Testis (tissue), 5 donors: ENCODE results near the genes CLK4, ZNF454 and ZNF354C.

DNA sequence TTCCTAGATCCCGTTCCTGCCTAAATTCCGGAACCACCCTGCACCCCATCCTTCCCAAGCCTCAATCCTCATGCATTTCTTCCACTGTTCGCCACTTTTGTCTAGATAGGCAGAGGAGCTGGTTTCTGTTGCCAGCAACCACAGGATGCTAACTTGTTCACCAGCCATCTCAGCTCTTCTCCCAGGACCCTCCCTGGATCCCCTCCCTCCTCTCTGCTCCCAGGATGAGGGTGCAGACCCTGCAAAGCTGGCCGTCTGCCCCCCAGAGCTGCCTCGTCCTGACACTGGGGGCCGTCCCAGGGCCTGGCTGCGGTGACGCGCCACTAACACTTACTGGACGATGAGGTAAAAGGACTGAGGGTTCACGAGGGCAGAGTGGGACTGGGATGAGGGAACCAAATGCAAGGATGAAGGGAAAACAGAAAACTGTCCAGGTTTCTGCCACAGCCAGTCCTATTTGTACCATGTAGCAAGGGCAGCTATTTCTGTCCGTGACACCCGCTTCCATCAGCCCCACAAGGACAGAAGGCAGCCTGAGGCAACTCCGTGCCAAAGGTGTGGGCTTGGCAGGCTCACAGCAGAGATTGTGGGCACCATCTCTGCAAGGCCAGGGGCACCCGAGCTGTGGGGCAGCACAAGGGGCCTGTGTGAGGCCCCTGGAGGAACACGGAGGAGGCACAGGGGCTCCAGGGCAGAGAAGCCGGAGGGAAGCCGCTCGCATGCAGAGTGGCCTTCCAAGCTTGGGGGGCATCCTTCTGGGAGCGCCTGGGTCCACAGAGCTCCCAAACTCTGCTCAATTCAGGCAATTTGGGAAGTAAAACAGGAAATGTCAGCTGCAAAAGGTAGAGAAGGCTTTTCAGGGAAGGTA lies 43.7 kb downstream of the COL23A1 start:
- PRO-cap, 3 experiments = no peak in any of the 3 experiments
- RAMPAGE, long total RNA, 2 experiments = no peak in any of the 2 experiments
- RRBS = no CpG with 5 or more reads among the region's 20 CpGs

DNA sequence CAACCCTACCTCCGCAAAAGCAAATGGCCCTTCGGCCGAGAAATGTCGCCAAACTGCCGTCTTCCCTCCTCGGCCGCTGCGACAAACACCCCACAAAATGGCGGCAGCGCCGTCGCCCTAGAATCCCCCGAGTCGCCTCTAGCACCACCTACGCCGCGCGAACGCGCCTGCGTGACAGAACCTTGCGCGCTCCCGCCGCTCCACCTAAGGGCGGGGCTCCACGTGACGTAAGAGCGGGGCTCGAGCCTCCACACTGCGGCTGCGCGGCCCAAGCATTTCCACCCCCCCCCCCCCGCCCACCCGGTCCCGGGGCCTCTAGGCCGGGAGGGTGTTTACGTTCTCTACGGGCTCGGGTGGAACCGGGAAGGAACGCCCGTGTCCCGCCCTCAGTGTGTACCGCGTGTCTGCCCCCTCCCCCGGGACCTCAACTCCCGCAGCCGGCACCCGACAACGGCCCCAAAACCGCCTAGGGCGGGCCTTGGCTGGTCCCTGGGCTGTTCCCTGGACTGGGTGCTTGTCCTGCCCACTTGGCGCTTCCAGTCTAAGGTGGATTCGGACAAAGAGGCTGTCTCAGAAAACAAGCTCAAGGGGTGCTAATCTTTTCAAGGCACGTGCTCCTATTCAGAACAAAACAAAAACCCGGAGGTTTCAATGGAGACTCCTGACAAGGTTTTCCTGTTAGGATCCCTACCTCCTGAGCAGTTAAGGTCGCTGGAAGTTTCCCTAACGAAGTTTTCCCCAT lies at the start of gene CLK4:
TSS of gene CLK4 (minus strand) at position 114 of the 742 bp plus-strand sequence.
- PRO-cap, 3 experiments = peak in 3 of 3 experiments; most common plus-strand start position 344 of the sequence (in 3); most common minus-strand start position 127 of the sequence (in 1)
- RAMPAGE, long total RNA, 2 experiments = start-site peak on the plus strand in 1 of 2 experiments, centred at position 299 of the sequence, 5 reads per replicate; start-site peak on the minus strand in 2 of 2 experiments, centred at positions 126 to 132 of the sequence, 4,055 to 4,356 reads per replicate
- RRBS = 2% methylated on average over 7 of the region's 59 CpGs

DNA sequence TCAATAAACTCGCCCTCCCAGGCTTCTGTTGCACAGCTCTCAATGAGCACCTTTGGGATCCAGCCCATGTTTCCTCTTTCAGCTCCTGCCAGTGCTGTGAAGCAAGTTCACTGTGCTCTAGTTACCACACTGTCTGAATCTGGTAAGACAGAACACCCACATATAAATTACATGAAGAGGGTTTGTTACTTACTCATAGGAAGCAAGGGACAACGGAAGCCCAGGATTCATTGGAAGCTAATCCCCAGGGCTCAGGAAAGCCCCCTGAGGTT lies 15.4 kb upstream of the CLK4 start:
- PRO-cap, 3 experiments = no peak in any of the 3 experiments
- RAMPAGE, long total RNA, 2 experiments = no peak in any of the 2 experiments
- RRBS = no CpG with 5 or more reads among the region's 2 CpGs

DNA sequence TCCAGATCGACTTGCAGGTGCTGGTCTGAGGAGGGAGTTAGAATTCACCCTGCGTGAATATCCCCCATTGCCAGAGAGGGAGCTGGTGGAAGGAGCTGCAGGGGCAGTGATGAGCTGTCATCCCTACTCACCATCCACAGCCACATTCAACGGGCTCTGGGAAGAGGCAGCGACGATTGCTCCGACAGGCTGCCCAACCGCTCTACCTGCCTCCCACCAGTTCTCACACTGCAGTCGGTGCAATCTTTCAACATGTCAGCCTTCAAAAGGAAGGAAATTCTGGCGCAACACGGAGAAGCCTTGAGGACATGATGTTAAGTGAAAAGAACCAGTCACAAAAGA lies 40.9 kb upstream of the CLK4 start:
- PRO-cap, 3 experiments = no peak in any of the 3 experiments
- RAMPAGE, long total RNA, 2 experiments = no peak in any of the 2 experiments
- RRBS = no CpG with 5 or more reads among the region's 10 CpGs

GRCh38 chr5:178940645-178941309 lies at the start of gene ZNF454:
Gene ZNF454 (plus strand): TSS chr5:178941198.
- PRO-cap, 3 experiments = peak in 3 of 3 experiments; most common plus-strand start chr5:178941223 (in 3); most common minus-strand start chr5:178941094 (in 2)
- RAMPAGE, long total RNA, 2 experiments = start-site peak on the plus strand in 2 of 2 experiments, at chr5:178941175-178941228 at its widest, 38 to 40 reads per replicate; start-site peak on the minus strand in 2 of 2 experiments, at chr5:178940968-178941077 at its widest, 18 to 54 reads per replicate
- RRBS = 3% methylated on average over 18 of the region's 60 CpGs

GRCh38 chr5:179059945-179060925 lies at the start of gene ZNF354C:
Gene ZNF354C (plus strand): TSS chr5:179060373.
- PRO-cap, 3 experiments = peak in 3 of 3 experiments; most common plus-strand start chr5:179060373 (in 1); most common minus-strand start chr5:179060236 (in 2)
- RAMPAGE, long total RNA, 2 experiments = no peak in any of the 2 experiments
- RRBS = 2% methylated on average over 34 of the region's 81 CpGs

GRCh38 chr5:179113133-179113743 lies 53.1 kb downstream of the ZNF354C start:
- PRO-cap, 3 experiments = no peak in any of the 3 experiments
- RAMPAGE, long total RNA, 2 experiments = no peak in any of the 2 experiments
- RRBS = no CpG with 5 or more reads among the region's 17 CpGs

DNA sequence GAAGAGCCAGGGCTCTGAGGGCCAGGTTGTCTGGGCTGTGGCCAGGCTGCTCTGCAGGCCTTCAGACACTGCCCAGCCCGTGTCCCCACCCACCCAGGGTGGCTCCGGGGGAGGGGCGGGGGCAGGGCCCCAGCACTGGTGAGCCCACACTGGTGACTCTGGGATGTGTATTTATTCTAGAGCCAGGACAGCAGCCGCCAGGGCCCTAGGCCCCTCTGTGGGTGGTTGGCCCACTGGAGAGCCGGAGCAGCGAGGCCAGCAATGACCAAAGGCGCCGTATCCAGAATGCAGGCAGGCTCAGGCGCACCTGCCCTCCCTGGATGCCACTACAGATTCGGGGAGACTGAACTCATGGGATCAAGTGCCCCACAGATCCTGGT lies 56.8 kb downstream of the ADAMTS2 start:
- PRO-cap, 3 experiments = no peak in any of the 3 experiments
- RAMPAGE, long total RNA, 2 experiments = no peak in any of the 2 experiments
- RRBS = no CpG with 5 or more reads among the region's 10 CpGs

DNA sequence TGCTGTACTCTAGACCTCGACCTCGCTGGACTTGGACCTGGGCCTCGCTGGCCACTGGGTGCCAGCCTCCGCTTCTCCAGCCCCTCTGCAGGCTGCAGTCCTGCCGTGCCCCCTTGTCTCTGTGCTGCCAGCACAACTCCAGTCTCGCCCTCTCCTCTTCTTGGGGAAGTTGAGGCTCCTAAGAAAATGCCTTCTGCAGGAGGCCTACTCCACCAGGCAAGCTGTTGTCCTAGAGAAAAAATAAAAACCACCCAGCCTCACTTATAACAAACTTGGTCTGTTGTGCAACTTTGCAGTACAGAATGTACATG lies 11.2 kb upstream of the ADAMTS2 start:
- PRO-cap, 3 experiments = no peak in any of the 3 experiments
- RAMPAGE, long total RNA, 2 experiments = no peak in any of the 2 experiments
- RRBS = no CpG with 5 or more reads among the region's 6 CpGs

- PRO-cap, 3 experiments = peak in 3 of 3 experiments; most common plus-strand start chr5:179456249 (in 3)
- RAMPAGE, long total RNA, 2 experiments = start-site peak on the plus strand in 2 of 2 experiments, at chr5:179456187-179456285 at its widest, 147 to 234 reads per replicate
- RRBS = no CpG with 5 or more reads among the region's 14 CpGs
Observed at GRCh38 chr5:179456050-179456437, 94.3 kb upstream of the RUFY1 start.

DNA sequence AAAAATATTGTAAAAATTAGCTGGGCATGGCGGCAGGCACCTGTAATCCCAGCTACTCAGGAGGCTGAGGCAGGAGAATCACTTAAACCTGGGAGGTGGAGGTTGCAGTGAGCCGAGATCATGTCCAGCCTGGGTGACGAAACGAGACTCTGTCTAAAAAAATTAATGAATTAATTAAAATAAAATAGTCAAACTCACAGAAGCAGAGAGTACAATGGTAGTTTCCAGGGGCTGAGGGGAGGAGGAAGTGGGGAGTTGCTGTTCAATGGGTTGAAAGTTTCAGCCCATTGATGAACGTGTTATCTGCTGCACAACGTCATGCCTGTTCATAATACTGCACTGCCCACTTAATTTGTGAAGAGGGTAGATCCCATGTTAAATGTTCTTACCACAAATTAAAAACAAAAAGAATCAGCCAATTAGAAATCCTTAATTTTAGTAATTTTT lies 16.5 kb upstream of the RUFY1 start:
- PRO-cap, 3 experiments = no peak in any of the 3 experiments
- RAMPAGE, long total RNA, 2 experiments = no peak in any of the 2 experiments
- RRBS = no CpG with 5 or more reads among the region's 6 CpGs

GRCh38 chr5:179618513-179618893 lies 5.0 kb downstream of the HNRNPH1 start:
- PRO-cap, 3 experiments = no peak in any of the 3 experiments
- RAMPAGE, long total RNA, 2 experiments = no peak in any of the 2 experiments
- RRBS = no CpG with 5 or more reads among the region's 2 CpGs

- PRO-cap, 3 experiments = no peak in any of the 3 experiments
- RAMPAGE, long total RNA, 2 experiments = no peak in any of the 2 experiments
- RRBS = no CpG with 5 or more reads among the region's 6 CpGs
Observed at GRCh38 chr5:179729022-179729760, 3.4 kb upstream of the MAML1 start.

GRCh38 chr5:179761694-179763007 lies 29.5 kb downstream of the MAML1 start:
- PRO-cap, 3 experiments = no peak in any of the 3 experiments
- RAMPAGE, long total RNA, 2 experiments = no peak in any of the 2 experiments
- RRBS = no CpG with 5 or more reads among the region's 13 CpGs

- PRO-cap, 3 experiments = no peak in any of the 3 experiments
- RAMPAGE, long total RNA, 2 experiments = no peak in any of the 2 experiments
- RRBS = 82% methylated on average over 1 of the region's 23 CpGs
Observed at GRCh38 chr5:179792664-179793335, 986 bp upstream of the LTC4S start.

- PRO-cap, 3 experiments = no peak in any of the 3 experiments
- RAMPAGE, long total RNA, 2 experiments = no peak in any of the 2 experiments
- RRBS = no CpG with 5 or more reads among the region's 14 CpGs
Observed at GRCh38 chr5:179802722-179803440, 3.8 kb downstream of the MGAT4B start.

DNA sequence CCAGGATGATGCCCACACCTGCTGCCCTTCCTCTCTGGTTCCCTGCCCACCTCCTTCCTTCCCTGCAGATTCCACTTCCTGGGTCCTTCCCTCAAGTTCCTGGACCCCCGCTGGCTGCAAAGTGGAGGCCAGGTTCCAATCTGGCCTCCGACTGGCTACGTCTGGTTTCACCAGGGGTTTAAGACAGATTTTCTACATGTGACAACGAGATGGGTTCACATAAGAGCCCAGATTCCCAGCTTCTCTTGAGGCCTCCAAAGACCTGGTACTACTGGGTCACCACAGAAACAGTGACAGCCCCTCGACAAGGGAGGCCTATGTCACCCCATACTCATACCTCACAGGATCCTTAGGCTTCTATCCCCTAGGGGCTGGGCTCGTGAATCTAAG lies 2.1 kb downstream of the MGAT4B start:
- PRO-cap, 3 experiments = no peak in any of the 3 experiments
- RAMPAGE, long total RNA, 2 experiments = no peak in any of the 2 experiments
- RRBS = no CpG with 5 or more reads among the region's 6 CpGs

GRCh38 chr5:179816537-179817711 lies 3.8 kb upstream of the SQSTM1 start:
- PRO-cap, 3 experiments = peak in 3 of 3 experiments; most common plus-strand start chr5:179816963 (in 2); most common minus-strand start chr5:179816804 (in 1)
- RAMPAGE, long total RNA, 2 experiments = no peak in any of the 2 experiments
- RRBS = 2% methylated on average over 53 of the region's 92 CpGs

DNA sequence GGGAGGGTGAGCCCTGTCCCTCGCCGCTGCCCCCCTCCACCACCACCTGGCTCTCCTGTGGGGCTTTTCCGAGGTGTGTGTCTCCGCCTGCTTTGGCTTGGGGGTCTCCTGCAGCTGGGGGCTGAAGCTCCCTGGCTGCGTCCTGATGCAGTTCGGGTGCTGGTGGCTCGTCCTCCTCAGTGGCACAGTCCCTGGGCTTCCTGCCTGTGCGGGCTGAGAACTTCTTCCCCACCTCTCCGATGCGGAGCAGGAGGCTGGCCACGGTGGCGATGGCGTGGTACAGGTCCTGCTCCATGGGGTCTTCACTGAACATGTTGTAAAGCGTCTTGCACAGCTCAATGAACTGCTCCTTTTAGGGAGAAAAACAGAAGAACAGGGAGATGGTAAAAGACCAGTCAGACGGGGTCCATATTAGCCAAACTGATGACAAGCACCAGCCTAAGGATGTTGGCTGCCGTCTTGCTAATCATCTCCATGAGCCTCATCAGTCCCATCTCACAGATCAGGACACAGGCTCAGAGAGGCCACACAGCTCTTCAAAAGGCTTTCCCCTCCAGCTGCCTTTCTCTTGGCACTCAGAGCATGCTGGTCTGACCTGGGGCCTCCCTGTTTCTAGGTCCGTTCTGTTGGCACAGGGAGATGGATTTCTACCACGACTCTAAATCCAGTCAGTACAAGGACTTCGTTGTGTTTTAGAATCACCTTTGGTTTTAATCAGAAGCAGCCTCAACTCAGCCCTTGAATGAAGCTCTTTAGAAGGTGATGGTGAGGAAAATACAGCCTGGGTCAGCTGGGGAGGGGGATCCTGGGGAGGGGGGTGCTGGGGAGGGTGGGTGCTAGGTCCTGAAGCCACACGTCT lies 5.4 kb upstream of the MRNIP start:
- PRO-cap, 3 experiments = no peak in any of the 3 experiments
- RAMPAGE, long total RNA, 2 experiments = no peak in any of the 2 experiments
- RRBS = no CpG with 5 or more reads among the region's 20 CpGs

DNA sequence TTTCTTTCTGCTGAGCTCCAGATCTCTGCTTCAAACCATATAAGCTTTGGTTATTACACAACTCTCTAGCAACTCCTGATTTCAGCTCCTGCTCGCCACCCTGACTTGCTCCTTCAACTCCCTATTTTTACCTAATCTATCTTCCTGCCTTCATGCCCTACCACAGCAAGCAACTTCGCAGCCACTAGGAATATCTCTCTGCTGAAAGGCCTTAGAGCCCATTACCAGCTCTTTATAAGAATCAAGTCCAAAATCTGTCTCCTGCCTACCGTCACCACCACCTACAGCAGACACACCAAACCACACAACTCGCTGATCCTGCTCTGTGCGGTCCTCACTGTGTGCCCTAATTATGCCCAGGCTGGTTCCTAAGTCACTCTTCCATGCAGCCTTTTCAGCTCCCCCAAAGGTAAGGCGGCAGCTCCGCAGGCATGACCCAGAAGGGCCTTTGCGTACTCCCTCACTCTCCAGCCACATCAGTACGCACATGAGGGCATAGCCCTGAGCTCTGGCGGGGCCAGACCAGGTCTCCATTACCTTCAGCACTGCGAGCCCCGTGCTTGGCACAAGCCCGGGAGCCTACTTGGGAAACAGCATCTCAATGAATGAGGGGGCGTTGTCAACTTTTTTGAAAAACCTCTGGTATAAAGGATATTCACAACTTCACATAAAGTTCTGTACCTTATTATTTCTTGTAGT lies 48.8 kb upstream of the TBC1D9B start:
- PRO-cap, 3 experiments = no peak in any of the 3 experiments
- RAMPAGE, long total RNA, 2 experiments = no peak in any of the 2 experiments
- RRBS = no CpG with 5 or more reads among the region's 14 CpGs